Colon Carcinoma Metastatic in the Lung (tissue), 2 donors: ENCODE measurements around the genes KRT28, KRT10, KRT39, KRT34 and KRT37.

DNA sequence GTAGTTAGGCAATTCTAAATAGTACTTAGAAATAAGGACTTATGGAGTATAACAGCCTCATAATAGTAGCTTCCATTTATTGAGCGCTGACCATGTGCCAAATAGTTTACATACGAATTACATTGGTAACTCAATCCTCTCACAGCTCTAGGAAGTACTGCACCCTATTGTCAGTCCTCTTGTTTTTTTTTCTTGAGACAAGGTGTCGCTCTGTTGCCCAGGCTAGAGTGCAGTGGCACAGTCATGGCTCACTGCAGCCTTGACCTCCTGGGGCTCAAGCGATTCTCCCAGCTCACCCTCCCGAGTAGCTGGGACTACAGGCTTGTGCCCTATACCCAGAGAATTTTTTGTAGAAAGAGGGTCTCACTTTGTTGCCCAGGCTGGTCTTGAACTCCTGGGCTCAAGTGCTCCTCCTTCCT lies 3.0 kb downstream of the TNS4 start:
- PRO-cap, 2 experiments, result no peak in any of the 2 experiments

DNA sequence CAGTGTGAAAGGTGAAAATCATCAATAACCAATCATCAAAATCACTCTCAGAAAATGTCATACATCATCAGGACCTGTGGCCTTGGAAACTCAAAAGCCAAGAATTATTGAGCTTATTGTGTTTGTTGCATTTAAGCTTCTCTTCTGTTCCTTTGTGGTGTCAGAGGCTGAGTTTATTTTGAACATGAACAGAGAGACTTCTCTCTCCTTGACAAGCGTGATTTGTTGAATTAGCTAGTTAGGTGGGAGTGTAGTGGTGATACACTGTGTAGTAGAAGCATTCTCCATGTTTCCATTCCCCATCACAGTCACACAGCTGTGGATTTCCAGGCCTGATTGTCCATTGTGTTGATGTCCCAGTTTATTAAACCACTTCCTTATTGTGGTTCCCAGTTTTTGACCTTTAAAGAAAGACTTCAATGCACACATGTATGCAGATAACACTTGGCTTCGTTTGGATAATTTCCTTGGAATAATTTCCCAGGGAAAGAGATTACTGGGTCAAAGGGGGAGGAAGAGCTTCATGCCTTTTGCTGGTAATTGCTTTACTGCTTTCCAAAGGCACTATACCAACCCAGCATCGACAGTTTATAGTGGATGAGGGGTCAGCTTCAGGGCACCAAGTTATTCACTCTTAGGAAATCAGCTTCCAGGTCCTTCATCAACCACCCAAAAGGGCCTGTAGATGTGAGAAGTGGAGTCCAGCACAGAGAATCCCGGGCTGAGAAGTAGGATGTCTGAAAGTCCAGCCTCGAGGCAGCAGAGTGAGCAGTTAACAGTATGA lies 31.1 kb upstream of the TNS4 start:
- PRO-cap, 2 experiments, result no peak in any of the 2 experiments

- PRO-cap, 2 experiments, result no peak in any of the 2 experiments
Measured at GRCh38 chr17:40540412-40540960, 24.8 kb downstream of the CCR7 start.

DNA sequence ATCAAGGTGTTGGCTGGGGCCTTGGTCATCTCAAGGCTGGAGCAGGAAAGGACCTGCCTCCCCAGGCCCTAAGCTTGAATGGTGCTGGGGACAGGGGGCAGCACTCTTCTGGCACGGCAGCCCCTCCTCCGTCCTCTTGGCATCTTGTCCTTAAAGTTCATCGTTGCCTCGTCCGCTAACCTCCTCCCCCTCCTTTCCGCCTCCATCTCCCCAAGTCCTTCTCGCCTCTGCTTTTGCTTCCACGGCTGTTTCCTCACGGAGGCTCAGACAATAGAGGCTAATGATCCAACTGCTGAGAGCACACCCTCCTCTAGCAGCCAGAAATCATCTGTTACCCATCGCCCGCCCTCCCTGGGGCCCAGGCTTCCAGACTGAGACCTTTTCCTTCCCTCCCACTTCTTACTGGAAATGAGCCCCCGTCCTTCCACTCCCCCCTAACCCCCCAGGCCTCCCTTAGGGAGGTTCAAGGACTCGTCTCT lies 23.1 kb downstream of the CCR7 start:
- PRO-cap, 2 experiments, result no peak in any of the 2 experiments

DNA sequence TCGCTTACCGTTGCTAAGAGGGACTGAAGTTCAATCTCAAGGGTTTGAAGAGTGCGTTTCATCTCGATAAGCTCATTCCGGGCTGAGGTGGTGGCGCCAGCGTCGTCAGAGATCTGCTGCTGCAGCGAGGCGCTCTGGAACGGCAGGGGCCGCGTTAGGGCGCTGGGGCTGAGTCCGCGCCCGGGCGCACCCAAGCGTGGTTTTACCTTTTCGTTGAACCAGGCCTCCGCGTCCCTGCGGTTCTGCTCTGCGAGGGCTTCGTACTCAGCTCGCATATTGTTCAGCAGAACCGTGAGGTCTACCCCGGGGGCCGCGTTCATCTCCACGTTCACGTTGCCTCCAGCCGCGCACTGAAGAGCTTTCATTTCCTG lies 2.9 kb downstream of the KRT27 start:
- PRO-cap, 2 experiments, result peak in 1 of 2 experiments; most common plus-strand start position 75 of the sequence (in 1)

DNA sequence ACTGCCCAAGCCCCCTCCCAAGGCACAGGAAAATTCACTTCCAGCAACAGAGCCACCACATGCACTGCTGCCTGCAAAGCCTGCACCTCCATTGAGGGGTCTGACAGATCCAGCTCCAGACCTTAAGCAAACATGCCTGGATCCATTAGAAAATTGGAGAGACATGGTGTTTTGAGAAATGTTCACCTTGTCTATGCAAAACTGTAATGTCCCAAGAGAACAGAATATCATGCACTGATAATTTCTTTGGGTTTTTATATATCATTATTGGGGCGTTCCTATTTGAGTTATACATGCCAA lies at the start of gene KRT28:
Gene KRT28 (minus strand): TSS at position 231 of the 300 bp plus-strand sequence.
- PRO-cap, 2 experiments, result no peak in any of the 2 experiments

DNA sequence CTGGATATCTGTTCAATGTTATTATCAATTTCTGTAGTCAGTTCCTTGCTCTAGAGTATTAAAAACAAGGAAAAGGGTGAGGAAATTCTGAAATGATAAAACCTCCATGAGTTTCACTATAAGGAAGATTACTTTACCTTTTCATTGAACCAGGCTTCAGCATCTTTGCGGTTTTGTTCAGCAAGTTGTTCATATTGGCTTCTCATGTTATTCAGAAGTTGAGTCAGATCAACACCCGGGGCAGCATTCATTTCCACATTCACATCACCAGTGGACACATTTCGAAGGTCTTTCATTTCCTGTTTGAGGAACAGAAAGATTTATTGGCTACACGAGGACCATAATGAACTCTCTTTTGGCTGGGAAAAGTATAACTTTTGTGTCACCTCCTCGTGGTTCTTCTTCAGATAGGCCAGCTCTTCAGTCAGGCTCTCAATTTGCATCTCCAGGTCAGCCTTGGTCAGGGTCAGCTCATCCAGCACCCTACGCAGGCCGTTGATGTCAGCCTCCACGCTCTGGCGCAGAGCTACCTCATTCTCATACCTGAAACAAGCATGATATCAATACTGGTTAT lies 2.2 kb downstream of the KRT10 start:
- PRO-cap, 2 experiments, result no peak in any of the 2 experiments

DNA sequence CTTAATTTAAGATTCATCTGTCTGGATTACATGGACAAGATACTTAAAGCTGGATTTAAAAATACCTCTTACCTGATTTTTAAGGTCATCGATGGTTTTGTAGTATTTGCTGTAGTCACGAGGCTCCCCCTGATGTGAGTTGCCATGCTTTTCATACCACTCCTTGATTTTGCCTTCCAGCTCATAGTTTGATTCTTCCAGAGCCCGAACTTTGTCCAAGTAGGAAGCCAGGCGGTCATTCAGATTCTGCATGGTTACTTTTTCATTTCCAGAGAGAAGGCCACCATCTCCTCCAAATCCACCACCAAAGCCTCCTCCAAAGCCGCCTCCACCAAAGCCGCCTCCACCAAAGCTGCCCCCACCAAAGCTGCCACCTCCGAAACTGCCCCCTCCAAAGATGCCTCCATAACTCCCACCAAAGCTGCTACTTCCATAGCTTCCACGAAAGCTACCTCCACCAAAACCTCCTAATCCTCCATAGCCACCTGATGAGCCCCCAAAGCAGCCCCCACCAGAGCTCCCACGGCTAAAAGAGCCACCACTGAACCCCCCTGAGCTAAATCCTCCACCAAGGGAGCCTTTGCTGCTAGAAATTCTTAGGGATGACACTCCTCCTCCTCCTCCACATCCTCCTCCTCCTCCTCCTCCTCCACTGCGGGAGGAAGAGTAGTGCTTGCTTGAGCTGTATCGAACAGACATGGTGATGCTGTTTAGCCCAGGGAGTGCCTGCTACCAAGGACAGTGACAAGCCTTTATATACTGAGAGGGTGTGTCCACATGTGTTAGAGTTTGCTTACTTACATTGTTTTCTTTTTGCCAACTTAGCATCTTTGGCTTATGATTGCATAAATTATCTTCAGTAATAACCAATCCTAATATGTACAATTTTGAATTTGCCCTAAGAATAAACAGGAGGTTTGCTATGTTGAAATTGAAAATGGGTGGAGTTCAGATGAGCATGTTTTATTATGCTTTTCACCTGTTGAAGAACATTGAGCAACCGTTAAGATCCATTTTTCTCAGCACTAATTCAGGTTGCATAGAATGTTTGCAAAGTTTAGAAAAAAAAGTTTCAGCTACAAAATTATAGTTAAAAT lies at the start of gene KRT10:
Gene KRT10 (minus strand): TSS at position 728 of the 1,097 bp plus-strand sequence.
- PRO-cap, 2 experiments, result no peak in any of the 2 experiments

DNA sequence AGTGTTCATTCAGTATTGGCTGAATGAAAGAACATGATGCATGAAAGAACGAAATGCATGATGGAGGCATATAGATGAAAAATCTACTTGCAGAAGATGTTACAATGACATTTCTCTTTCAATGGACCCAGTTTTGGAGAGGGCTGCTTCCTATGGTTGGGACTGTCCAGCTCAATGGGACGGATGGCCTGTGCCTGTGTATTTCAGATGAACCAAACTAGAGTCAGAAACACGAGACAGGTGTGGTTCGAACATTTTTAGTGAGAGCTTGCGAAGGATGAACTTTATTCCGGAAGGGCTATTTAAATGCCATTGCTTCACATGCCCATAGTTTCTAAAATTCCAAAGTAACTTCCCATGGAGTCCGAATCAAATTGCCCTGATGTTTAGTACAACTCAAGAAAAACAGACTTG lies 1.5 kb downstream of the KRT20 start:
- PRO-cap, 2 experiments, result no peak in any of the 2 experiments

DNA sequence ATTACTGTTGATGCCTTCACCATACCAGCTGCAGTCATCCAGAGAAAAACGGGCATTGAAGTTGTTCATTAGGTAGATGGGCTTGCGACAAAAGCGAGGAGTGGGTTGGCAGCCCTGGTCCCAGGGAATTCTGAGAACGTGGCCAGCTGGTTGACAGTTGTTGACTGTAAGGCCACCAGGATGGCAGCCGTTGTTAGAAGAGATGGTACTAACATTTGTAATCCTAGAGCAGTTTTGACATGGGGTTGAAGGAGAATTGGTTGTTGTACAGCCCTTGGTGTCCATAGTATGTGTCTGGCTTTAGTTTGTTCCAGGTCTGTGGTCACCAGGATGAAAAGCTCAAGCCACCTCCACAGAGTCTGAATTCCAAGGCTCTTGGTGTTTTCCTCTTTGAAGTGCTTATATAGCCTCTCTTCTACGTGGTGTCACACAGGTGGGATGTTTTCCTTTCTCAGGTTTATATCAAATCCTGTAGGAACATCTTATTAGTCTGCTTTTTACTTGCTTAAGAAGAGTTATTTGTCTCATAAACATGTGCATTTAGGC lies at the start of gene KRT39:
Gene KRT39 (minus strand): TSS at position 377 of the 546 bp plus-strand sequence.
- PRO-cap, 2 experiments, result no peak in any of the 2 experiments

DNA sequence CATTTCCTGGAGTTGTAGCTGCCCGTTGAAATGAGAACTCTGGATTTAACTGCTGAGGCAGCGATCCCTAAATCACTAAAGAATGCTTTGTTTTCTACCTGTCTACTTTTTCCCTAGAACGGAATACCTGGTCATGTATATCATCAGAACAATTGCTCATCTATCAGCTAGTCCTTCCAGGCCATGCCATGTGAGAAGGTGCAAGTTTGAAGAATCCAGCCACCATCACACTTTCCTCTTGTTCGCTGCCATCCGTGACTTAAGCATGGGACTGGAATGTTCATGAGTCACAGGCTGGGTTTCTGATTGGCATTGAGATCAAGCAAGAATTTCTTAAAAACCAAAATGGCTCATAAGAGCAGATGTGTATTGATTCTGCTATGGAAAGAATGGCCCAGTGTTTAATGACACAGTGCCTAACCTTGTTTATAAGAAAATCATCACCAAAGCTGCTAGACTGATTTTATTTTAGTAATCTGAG lies 308 bp upstream of the KRTAP2-3 start:
- PRO-cap, 2 experiments, result no peak in any of the 2 experiments

DNA sequence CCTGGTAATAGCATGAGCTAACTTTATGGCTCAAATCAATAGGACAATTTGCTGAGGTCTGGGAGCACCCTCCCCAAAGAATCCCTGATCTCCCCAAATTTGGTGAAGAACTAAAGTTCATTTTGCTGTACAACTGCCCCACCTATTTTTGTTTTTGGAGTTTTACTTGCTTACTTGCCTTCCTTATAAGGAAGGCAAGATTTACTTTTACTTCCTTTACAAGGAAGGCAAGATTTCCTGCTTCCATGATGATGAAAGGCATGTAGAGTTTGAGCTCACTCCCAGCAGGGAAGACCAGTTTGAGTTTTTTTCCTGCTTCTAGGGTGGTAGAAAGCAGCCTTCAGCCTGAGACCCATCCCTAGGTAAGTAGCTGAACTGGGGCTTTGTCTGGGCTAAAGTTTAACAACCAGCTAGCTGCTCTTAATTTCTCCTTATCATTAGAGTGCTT lies 2.9 kb downstream of the KRTAP4-9 start:
- PRO-cap, 2 experiments, result no peak in any of the 2 experiments

GRCh38 chr17:41315868-41316084 lies 266 bp upstream of the KRTAP17-1 start:
- PRO-cap, 2 experiments, result no peak in any of the 2 experiments

DNA sequence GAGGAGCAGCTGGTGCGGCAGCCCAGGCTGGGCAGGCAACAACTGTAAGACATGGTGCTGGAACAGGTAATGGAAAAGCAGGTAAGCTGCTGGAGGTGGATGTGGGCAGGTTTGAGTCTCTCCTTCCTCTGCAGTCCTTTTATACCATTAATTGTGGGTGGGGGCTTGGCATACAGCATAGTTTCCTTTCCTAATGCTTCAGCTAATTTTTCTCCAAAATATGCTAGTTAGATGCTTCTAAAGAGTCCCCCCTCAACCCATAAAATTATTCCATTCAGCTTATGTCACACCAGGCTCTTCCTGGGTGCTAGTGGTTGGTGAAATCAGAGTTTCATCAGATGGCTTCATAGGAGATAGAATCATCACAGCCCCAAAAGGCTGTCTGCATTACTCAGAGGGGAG lies at the start of gene KRT34:
Gene KRT34 (minus strand): TSS at position 113 of the 402 bp plus-strand sequence.
- PRO-cap, 2 experiments, result no peak in any of the 2 experiments

GRCh38 chr17:41424403-41424856 lies at the start of gene KRT37:
Gene KRT37 (minus strand): TSS chr17:41424585.
- PRO-cap, 2 experiments, result no peak in any of the 2 experiments

GRCh38 chr17:41499897-41500626 lies 5.3 kb downstream of the KRT13 start:
- PRO-cap, 2 experiments, result peak in 1 of 2 experiments; most common plus-strand start chr17:41500287 (in 1)

DNA sequence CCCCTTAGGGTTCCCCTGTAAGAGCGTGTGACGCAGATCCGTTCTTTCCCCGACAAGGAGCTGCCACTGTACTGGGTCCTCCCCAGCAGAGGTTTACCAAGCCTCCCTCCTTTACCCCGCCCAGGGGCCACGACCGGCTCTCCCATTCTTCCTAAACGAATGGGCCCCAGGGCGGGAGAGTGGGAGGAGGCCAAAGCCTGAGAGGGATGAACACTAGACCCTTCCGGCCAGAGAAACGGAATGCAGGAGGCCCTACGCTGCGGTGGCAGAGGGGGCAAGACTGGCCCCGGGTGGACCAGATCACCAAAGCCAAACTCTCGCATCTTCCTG lies 1.0 kb downstream of the KRT19 start:
- PRO-cap, 2 experiments, result peak in 2 of 2 experiments; most common plus-strand start position 230 of the sequence (in 2); most common minus-strand start position 157 of the sequence (in 1)

DNA sequence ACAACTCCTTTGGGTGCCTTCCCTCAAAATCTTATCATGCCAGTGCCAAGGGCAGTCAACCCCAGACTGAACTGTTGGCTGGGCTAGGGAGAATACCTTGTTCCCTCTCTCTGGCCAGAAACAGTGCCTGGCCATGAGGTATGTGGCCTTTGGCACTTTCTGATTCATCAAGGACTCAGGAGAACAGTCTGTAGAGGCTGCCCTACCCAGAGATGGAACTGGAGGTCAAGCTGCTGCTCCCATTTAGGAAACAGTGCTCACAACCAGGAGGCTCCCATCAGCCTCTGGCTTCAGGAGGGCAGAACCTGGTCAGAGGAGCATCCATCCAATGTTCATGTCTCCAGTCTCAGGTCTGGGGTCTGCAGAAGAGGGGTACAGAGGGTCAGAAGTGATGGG lies 2.7 kb upstream of the KRT19 start:
- PRO-cap, 2 experiments, result no peak in any of the 2 experiments

- PRO-cap, 2 experiments, result no peak in any of the 2 experiments
Measured at GRCh38 chr17:41540280-41540727, 12.2 kb upstream of the KRT19 start.

DNA sequence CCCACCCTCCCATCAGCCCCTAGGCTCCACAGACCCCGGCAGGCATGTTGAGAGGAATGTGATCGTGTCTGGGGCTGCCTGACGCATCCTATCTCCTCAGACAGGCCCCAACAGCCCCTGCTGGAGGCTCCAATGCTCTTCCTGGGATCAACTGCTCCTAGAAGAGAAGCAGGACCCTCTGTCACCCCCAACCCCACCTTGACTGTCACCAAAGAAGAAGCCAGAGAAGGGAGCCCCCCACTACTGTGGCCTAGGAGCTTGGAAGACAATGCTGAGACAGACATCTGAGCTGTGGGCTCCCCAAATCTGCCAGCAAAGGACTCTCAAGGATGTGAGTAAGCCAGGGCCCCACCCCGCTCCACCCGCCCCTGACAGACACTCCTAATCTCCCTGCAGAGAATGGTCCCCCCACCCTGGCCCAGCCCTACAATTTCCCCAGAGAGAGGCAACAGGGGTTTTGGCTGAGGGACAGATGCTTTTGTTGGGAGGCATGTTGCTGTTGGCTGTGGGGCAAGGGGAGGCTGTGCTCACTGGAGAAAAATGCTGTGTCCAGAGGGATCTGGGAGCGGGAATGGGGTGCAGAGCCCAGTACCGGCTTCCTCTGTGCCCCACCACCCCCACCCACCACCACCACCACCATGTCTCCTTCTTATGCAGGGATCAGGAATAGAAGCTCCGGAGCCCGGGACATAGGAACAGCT lies 1.7 kb upstream of the KRT14 start:
- PRO-cap, 2 experiments, result no peak in any of the 2 experiments